GM19239 (cell line): ENCODE measurements around a stretch of chr9.

DNA sequence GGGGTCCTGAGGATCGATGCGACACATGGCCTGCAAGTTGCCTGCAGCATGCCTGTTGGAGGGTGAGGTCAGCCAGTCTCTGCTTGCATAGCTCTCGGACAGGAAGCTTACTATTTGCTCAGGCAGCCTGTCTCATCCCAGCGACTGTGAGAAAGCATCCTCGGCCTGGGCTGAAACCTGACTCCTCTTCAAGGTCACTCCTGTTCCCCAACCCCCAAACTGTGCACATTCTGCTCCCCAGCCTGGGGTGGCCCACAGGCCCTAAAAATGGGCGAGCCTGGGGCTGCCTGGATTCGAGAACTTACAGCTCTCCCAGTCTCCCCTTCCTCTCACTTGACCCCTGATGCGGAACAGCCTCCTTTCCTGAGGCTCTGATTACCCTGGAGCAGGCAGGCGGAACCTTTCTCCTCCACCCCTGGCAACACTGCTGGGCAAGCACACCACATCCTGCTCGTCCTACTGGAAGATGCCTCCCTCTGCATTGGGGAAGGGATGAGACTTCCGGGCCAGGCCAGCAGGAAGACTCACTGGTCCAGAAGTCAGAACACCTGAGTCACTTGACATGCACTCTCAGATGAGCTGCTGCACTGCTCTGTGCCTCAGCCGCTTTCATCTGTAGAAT lies 187.0 kb downstream of the RGS3 start:
- RRBS = no CpG with 5 or more reads among the region's 12 CpGs

- RRBS = no CpG with 5 or more reads among the region's 8 CpGs
Observed at GRCh38 chr9:113878994-113879843, 3.1 kb downstream of the ZNF618 start.

GRCh38 chr9:113955178-113955844 lies 79.2 kb downstream of the ZNF618 start:
- RRBS = no CpG with 5 or more reads among the region's 2 CpGs

DNA sequence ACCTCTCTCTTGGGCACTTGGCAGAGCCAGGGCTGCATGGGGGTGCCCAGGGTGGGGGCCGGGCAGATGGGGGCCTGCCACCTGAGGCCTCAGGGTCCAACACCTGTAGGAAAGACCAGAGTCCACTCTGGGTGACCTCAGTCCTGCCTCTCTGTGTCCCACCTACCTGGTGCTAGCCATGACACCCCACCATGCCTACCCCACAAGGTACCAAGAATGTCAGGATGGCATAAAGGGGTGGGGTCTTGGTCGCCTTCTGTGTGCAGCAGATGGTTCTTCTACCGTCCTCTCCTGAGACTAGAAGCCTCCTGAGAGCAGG lies 6.6 kb downstream of the KIF12 start:
- RRBS = no CpG with 5 or more reads among the region's 3 CpGs

GRCh38 chr9:114097993-114099184 lies 703 bp downstream of the KIF12 start:
- RRBS = 18% methylated on average over 22 of the region's 97 CpGs

DNA sequence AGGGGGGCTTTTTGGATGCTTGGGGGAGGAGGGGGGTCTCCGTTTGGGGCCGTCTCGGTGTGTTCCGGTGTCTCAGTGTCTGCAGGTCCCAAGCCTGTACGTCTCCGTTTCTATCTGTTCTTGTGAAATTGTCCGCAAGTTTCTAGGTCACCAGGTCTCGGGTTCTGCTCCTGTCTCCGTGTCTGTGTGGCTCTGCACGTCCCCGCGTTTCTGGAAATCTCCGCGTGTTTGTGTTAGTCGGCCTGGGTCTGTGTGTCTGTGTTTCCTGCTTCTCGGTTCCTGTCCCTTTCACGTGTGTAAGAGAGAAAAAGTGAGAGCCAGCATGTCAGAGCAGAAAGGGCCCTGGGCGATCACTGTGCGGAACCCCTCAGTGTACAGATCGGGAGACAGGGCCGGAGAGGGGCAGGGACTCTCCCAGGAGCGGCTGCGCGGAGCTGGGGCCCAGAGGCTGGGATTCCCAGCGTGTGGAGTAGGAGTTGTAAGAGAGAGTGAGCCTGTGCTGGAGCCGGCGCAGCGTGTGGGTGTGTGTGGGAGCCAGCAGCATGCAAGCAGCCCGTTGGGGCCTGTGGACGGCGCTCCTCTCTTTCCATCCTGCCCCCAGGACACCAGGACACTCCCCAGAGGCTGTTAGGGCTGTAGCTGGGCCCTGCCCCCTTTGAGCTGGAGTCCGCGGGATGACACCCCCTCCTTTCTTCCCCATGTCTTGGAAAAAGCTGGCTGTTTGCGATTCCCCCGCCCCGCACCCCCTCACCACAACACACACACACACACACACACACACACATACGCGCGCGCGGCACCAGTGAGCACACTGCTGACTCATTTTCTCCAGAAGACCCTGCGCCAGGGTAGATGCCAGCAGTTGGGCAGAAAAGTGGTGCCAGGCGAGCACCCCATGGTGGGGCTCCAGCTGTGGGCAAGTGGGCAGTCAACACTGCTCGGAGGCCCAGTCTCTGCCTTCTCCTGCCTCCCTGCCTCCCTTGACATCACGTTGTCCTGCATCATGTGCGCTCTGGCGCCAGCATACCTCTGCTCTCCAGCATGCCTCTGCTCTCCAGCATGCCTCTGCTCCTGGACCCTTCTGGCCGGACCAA lies 1.3 kb downstream of the COL27A1 start:
- RRBS = 2% methylated on average over 4 of the region's 48 CpGs

GRCh38 chr9:114177594-114178129 lies 22.3 kb downstream of the COL27A1 start:
- RRBS = no CpG with 5 or more reads among the region's 5 CpGs

DNA sequence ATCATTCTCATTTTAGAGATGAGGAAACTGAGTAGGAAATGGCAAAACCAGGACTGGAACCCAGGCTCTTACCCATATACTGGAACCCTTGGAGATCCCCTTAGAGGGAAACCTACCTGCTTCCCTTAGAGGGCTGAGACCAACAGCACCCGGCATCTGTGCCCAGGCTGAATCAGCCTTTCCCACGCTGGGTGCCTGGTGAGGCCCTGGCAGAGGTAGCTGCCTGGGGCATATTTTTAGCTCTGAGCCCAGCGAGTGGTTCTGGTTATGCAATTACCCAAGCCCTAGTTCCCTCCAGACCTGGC lies 23.6 kb downstream of the COL27A1 start:
- RRBS = no CpG with 5 or more reads among the region's 3 CpGs

GRCh38 chr9:114233722-114234183 lies 78.4 kb downstream of the COL27A1 start:
- RRBS = no CpG with 5 or more reads among the region's 6 CpGs

DNA sequence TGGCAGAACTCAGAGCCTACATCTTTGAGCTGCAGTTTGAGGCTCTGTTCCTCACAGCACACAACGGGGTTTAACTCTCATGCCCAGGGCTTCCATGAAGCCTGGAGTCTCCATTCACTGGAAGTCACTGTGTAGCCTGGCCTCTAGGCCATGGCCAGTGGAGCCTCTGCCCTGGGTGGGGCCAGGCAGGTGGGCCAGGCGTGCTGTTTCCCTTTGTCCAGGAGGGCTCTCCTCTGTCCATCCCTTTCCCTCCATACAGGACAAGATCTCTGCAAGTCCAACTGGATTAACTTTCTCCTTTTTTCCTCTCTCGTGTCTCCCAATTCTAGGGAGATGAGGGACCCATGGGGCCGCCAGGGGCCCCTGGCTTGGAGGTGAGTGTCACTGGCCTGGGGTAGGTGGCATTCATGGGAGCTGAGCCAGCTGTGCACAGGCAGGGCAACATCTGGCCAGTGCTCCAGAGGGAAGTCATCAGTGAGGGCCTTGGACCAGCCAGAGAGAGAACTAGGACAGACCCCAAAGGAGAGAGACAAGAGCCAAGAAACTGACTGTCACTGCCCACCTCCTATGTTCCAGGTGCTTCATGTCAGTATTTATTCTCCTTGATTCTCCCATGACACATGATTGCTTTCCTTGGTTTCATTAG lies 80.9 kb upstream of the ORM1 start:
- RRBS = no CpG with 5 or more reads among the region's 4 CpGs

DNA sequence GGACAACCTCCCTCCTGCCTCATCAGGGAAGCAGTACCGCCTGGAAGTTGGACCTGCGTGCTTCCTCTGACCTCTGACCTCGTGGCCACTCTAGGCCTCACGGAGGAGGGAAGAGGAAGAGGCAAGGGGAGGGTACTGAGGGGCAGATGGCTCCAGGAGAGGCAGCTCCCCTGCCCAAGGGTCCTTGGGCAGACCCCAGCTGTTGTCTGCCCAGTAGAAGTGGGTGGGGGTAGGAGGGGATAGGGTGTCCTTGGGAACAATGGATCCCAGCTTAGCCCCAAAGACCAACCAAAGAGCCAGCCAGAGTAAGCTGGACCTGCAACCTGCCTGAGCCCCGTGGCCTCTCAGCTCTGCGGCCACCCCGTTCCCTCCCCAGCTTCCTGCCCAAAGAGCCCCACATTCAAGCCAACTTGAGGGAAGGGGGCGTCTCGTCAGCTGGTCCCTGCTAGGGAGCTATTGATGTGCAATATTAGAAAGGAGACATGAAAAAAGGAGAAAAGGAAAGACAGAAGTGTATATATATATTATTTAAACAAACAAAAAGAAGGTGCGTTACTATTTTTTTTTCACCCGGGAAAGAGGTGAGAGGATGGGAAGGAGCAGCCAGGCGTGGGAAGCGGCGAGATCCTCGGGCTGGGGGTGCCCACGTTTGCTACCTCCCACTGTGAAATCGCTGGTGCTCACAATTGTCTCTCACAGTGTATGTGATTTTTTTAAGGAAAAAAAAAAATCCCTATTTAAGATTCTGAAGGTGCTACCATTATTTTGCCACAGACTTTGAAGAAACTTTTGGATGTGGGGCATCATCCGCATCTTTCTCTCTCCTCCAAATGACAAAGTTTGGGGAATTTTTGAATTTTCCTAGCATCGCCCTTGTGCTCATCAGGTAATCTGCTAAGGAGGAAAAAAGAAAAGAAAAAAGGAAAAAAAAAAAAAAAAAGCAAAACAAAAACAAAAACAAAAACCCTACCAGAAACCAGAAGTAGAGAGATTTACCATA lies 12.0 kb upstream of the ORM1 start:
- RRBS = no CpG with 5 or more reads among the region's 19 CpGs

GRCh38 chr9:114332203-114332545 lies 2.5 kb downstream of the ORM2 start:
- RRBS = no CpG with 5 or more reads among the region's 9 CpGs

DNA sequence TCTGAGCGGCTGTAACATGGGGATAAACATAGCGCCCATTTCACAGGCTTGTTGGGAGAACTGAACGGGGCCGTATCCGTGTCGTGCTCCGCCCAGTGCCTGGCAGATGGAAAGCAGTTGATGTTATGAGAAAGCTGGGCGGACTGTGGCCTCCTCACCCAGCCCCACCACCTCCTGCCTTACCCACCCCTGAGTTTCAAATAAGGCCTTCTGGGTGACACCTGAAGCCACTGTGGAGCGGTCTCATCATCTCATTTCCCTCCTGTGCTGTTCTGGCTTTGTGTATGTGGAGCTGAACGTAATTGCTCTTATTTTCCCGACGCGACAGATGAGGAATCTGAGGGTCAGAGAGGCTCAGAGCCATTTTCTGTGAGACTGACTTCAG lies 14.6 kb downstream of the ORM2 start:
- RRBS = no CpG with 5 or more reads among the region's 13 CpGs

- RRBS = no CpG with 5 or more reads among the region's 4 CpGs
Observed at GRCh38 chr9:114363883-114364712, 23.7 kb downstream of the AKNA start.

- RRBS = no CpG with 5 or more reads among the region's 7 CpGs
Observed at GRCh38 chr9:114385739-114386227, 2.0 kb downstream of the AKNA start.

- RRBS = no CpG with 5 or more reads among the region's 5 CpGs
Observed at GRCh38 chr9:114394257-114394700, 6.5 kb upstream of the AKNA start.

GRCh38 chr9:114402359-114403087 lies 14.7 kb upstream of the AKNA start:
- RRBS = no CpG with 5 or more reads among the region's 16 CpGs

GRCh38 chr9:114642810-114643567 lies 14.6 kb downstream of the TEX53 start:
- RRBS = no CpG with 5 or more reads among the region's 11 CpGs

- RRBS = no CpG with 5 or more reads among the region's 7 CpGs
Observed at GRCh38 chr9:114804306-114804858, 1.5 kb downstream of the TNFSF15 start.